Umbilical cord (tissue), 2 donors: Measurements from ENCODE around the genes SAMD9, CALCR and GNGT1.

DNA sequence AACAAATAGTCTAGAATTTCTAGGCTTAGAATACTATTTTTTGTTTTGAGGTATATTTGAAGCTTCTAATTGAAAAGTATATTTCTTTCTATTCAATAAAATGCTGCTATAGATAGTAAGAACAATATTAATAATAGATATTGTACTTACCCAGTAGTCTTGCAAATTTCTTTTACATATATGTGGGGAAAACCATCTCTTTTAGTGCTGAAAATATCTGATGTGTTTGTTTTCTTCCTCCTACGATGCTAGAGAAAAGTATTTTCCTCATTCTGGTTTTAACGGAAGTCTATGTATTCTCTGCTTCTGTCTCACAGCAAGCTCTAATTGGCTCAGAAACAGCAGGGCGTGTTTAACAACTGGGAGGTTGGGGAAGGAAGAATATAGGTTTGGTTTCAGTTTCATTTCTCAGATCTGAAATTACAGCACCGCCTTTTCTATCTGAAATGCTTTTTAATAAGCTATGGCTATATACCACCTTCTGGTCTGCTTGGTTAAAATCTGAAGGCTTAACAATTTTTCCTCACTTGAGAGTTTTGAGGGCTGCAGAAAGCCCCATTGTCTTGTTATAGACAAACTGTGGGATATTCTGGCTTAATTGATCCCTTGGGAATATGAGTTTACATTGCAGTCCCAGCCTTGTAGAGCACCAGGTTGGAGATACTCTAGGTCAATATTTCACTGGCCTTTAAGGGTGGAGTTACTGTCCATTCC lies at the start of gene SAMD9:
Gene SAMD9, minus strand, starts transcription at position 267 of the 714 bp plus-strand sequence.
- RAMPAGE, long total RNA, result no peak

DNA sequence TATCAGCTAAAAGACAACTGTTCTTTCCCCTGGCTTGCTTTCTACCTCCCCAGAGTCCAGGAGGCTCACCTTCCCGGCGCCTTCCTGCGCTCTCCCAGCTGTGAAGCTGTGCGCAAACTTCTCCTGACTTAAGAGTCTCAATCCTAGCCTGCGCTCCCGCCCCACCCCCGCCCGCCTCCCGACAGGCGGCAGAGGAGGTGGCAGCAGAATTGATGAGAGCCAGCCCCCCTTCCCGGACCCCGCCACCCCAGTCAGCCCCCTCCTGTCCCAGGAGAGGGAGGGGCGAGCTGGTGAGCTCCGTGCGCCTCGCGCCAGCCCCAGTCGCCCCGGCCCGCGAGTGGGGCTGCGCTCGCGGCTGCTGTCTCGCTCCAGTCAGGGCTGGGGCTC lies at the start of gene CALCR:
Gene CALCR, minus strand, starts transcription at position 102 of the 387 bp plus-strand sequence.
- RAMPAGE, long total RNA, result no peak

DNA sequence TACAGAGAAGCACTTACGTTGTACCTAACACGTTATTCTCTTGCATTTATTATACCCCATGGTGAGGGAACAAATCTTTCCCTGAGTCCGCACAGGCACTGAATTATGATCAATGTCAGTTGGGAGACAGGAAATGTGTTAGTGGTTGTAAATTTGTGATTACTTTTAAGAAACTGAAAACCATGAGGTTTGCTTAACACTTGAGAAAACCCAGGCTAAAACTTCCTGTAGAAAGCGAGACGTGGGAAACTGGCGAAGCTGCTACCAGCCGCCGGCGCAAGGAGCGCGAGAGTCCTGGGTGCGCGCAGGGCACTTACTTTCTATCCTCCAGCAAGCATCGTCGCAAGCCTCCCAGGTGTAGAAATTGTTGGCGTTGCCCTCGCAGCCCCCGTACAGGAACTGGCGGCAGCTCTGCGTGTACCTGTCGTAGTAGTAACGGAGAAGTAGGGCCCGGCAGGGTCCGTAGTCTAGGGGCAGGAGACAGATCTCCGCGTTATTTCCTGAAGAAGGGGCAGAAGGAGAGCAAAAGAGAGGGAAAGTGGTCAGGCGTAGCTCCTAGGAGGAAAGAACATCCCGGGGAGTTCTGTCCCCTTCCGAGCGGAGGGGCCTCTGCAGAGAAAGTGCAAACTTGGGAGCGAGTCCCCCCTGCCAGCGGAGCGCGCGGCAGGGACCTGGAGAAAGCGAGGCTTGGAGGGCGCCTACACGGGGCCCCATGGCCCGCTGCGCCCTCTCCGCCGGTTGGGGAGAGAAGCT lies 557 bp downstream of the TFPI2 start:
- RAMPAGE, long total RNA, result no peak

DNA sequence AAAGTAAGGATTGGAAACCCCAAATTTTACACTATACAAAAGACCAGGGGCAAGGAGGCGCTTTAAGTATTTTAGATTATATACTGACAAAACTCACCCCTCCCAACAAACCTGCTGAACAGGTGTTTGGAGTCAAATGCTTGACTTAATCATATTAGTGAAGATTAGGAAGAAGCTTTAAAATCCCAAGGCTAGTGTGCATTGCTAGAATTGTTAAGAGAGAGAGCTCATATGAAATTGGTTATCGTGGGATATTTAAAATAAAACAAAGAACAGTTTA lies at the start of gene GNGT1:
Gene GNGT1, plus strand, starts transcription at position 207 of the 280 bp plus-strand sequence.
- RAMPAGE, long total RNA, result no peak

DNA sequence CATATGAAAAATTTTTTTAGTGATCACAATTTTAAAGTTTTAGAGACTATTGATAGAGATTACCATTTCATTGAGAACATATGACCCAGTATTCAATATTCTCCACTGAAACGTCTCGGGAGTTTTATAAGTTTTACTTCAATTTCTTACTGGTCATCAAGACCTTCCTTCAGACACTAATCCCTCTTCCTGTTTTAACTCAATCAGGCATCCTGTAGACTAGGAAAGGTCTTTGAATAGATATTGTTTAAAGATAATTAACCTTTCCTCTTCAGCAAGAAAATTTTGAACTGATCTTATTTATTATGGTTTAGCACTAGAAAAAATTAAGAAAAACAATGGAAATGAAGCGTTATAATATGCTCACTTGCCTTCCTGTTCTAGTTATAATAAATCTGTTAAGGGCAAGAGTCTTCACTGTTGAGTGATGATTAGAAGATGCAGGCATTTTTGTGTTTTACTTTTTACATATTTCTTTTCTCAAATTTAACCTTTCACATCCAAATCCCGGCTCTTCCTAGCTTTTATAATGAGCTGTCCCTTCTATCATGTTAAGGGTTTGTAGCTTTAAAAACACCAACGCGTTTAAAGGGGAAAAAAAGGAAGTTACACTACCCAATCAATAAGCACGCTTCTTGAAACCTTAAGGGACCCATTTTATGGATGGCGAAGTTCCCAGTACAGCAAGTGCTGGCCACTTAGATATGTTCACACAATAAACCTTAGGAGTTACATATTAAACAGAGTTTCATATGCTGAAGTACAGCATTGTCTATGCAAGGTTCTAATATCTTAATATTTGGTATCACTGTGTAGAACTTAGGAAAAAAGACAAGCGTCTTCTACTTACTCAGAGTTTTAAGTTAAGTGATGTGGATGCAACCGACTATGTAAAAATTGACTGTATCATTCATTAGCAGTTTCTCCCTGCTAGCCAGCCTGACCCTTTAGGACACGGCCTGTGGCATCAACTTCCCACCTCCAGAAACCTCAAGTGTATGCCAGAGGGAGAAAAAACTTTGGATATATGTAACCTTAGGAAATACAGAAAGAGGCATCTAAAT lies 1.6 kb downstream of the GNG11 start:
- RAMPAGE, long total RNA, result no peak

GRCh38 chr7:93923966-93924446 lies 2.5 kb downstream of the GNG11 start:
- RAMPAGE, long total RNA, result no peak

GRCh38 chr7:94003479-94004038 lies 596 bp downstream of the BET1 start:
- RAMPAGE, long total RNA, result no peak

DNA sequence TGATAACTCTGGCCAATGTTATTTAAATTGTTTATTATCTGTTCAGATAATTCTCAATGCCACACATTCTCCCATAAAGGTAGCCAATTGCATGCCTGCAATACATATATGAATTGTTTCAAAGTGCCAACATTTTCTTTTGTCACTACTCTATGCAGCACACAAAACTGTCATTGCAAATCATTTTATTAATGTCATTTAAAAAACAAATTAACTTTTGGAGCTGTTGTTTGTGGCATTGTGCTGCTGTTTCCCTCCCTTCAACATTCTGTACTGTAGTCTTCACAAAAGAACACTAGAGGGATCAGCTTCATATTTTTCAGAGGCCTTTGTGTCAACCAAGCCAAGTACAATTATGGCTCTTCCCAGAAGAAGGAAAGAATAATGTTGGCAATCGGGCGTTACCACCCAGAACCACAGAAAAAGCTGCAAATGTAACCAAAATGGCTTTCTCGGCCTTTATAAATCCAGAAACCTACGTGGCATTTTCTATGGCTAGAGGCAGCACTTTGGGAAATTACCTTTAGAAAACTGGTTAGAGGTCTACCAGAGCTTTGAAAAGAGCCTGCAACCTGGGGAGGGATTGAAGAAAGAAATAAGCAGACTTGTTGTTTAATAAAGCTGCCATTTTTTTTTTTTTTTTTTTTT lies 98.9 kb upstream of the COL1A2 start:
- RAMPAGE, long total RNA, result no peak

DNA sequence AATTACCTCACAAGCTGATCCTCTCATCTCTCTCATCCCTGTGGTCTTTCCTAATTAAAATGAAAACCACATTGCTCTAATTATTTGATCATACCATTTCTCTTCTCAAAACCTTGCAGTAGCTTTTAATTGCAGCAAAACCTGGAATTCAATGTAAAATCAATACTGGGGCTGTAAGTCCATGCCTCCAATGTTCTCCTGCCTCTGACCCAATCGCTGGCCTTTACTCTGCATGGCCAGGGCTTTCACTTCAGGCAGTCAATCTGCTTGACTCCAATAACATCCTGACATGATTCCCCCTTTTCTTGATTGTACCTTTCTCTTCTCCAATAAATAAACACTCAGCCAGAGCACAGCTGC lies 97.9 kb upstream of the COL1A2 start:
- RAMPAGE, long total RNA, result no peak

GRCh38 chr7:94647580-94648133 lies 8.3 kb downstream of the SGCE start:
- RAMPAGE, long total RNA, result no peak

DNA sequence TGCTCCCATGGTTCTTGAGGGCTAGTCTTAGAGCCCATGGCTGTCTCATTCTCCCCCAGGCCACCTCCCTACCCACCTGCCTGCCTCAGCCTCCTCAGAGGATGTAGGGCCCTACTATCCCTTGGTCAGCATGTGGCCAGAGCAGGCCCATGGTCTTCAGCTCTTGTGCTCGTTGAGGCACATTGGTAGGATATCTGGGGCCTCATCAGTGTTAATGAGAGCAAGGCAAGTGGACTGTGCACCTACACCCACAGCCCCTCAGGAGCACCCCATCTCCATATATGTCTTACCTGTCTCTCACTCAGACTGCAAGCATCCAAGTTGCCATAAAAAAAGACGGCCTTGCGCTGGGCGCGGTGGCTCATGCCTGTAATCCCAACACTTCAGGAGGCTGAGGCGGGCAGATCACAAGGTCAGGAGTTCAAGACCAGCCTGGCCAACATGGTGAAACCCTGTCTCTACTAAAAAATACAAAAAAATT lies 72.2 kb upstream of the PPP1R9A start:
- RAMPAGE, long total RNA, result no peak

GRCh38 chr7:95373326-95373767 lies 22.8 kb downstream of the PON3 start:
- RAMPAGE, long total RNA, result no peak

- RAMPAGE, long total RNA, result no peak
Measured at GRCh38 chr7:95434163-95434517, 688 bp downstream of the PON2 start.

GRCh38 chr7:95478162-95479021 lies 7.4 kb upstream of the ASB4 start:
- RAMPAGE, long total RNA, result no peak

DNA sequence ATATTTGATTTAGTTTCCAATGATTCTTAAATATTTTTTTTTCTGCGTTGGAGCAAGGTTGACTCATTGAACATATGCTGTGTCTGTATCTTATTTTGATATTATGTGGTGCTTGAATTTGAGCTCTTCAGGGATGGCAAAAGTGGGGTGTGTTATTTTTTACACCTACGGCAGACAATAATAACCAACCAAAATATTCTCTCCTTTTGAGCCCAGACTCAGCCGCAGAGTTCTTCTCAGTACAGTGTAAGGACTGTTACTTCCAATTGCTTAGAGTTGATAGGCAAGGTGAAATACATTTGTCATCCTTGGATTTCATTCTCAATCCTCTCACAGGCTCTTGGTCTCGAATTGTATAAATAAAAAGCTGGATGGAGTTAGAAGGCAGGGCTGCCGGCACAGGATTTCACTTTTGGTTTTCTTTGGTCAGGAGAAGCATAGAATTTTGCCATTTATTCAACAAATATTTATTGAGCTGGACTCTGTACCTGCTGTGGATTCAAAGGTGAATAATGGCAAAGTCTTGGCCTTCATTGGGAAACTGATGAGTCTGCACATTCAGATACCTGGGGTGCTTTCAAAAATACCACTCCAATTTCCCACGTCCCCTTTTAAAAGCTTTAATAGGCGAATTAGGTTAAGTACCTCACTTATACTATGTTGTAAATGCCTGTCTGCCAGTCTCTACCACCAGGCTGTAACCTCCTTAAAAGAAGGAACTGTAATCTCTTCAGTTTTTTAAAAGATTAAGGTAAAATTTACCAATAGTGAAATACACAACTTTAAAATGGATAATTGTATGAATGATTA lies 49.7 kb downstream of the PDK4 start:
- RAMPAGE, long total RNA, result no peak

- RAMPAGE, long total RNA, result no peak
Measured at GRCh38 chr7:95595254-95595625, 1.1 kb downstream of the PDK4 start.

DNA sequence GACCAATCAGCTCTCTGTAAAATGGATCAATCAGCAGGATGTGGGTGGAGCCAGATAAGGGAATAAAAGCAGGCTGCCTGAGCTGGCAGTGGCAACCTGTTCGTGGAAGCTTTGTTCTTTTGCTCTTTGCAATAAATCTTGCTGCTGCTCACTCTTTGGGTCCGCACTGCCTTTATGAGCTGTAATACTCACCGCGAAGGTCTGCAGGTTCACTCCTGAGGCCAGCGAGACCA lies 9.6 kb upstream of the PDK4 start:
- RAMPAGE, long total RNA, result no peak

DNA sequence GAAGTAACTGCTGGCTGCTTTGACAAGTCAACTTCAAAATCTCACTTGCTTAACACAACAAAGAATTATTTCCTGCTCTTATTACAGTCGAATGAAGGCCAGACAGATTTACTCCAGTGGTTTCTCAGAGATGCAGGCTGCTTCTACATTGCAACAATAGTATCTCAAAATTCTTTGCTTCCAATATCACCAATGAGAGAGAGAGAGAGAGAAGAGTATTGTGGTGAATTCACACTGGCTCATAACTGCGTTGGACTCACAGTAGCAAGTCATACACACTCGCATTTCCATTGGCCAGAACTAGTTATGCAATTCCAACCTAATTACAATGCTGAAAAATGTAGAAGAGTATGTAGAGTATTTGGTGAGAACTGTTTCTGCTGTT lies 34.3 kb upstream of the PDK4 start:
- RAMPAGE, long total RNA, result no peak

- RAMPAGE, long total RNA, result no peak
Measured at GRCh38 chr7:95683917-95684537, 87.7 kb upstream of the PDK4 start.

- RAMPAGE, long total RNA, result no peak
Measured at GRCh38 chr7:96169418-96169727, 152.5 kb downstream of the SLC25A13 start.